Peritoneum (tissue), 1 donor: ENCODE measurements around a stretch of chr11.

- PRO-cap = no peak
Observed at GRCh38 chr11:70135370-70136112, 57.4 kb downstream of the ANO1 start.

- PRO-cap = no peak
Observed at GRCh38 chr11:70164917-70165829, 37.9 kb upstream of the FADD start.

DNA sequence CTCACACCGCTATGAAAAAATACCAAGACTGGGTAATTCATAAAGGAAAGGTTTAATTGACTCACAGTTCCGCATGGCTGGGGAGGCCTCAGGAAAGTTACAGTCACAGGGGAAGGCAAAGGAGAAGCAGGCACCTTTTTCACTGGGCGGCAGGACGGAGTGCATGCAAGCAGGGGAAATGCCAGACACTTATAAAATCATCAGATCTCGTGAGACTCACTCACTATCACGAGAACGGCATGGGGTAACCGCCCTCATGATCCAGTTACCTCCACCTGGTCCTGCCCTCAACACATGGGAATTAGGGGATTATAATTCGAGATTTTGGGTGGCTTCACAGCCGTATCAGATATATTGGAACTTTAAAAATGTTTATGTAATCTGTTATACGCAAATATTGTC is 44.3 kb downstream of the PPFIA1 start:
- PRO-cap = no peak

- PRO-cap = no peak
Observed at GRCh38 chr11:70324701-70325178, 54.2 kb downstream of the PPFIA1 start.

GRCh38 chr11:70333186-70333640 is 62.7 kb downstream of the PPFIA1 start:
- PRO-cap = no peak

DNA sequence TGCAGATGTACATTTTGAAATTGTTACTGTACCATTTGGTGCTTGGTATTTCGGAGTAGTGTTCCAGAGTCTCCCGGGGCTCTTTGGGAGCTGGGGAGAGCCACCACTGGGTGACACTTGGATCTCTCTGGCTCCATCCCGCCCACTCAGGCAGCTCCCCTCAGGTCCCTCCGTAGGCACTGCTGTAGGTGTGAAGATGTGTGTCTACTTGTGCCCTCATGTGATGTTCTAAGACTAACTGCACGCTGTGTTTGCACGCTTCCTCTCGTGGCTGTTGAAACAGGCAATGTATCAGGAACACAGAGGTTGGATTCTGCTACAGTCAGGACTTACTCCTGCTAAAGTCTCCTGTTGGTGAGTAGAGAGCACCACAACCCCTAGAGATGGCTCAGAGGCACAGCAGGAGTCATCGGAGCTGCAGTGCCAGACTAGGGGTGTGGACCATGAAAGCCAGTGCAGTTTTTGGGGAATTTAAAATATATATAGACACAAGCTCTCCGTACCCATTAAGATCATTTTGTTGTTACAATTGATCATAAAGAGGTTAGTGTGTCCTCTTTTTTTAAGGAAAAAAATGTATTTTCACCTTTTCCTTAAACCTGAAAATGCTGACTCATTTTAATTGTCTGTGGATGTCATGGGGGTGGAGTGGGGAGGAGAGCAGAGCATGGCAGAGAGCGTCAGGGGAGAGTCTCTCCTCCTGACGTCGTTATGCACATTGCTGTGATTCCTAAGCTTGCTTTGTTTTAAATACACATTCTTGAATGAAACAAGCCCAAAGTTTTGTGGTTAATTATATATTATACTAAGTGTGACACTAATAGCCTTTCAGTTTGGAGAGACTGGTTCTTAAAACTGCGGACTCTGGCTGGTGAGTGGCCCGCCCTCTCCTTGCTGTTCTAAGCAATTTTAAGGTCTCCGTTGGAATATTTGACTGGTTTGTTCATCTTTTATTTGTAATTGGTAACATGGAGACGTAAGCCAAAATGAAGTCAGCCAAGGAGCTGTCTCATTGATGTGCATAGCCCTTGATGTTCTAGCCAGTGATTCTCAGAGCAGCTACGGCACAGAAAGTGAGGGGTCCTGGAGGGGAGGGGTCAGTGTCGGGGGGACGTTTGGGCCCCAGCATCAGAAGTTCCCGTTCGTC is 16.2 kb upstream of the CTTN start:
- PRO-cap = no peak

- PRO-cap = no peak
Observed at GRCh38 chr11:70399205-70400302, 1.2 kb downstream of the CTTN start.

- PRO-cap = no peak
Observed at GRCh38 chr11:70460002-70460284, 61.6 kb downstream of the CTTN start.

GRCh38 chr11:70481852-70483038 is 83.9 kb downstream of the CTTN start:
- PRO-cap = no peak

DNA sequence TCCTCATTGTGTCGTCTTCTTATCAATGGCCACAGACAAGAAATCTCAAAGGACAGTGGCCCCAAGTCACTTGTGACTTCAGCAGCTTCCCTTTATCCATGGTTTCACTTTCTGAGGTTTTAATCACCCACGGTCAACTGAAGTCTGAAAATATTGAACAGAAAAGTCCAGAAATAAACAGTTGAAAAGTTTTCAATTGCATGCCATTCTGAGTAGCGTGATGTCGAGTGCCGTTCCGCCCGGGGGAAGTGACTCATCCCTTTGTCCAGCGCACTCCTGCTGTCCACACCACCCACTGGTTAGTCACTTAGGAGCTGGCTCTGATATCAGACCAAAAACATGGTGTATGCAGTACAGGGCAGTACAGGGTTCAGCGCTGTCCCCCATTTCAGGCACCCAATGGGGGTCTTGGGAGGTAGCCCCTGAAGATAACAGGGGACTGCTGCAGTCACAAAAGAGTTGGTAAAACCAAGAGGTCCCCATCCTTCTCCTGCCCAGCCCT is 389.9 kb downstream of the CTTN start:
- PRO-cap = no peak

- PRO-cap = no peak
Observed at GRCh38 chr11:70820284-70820619, 421.9 kb downstream of the CTTN start.

DNA sequence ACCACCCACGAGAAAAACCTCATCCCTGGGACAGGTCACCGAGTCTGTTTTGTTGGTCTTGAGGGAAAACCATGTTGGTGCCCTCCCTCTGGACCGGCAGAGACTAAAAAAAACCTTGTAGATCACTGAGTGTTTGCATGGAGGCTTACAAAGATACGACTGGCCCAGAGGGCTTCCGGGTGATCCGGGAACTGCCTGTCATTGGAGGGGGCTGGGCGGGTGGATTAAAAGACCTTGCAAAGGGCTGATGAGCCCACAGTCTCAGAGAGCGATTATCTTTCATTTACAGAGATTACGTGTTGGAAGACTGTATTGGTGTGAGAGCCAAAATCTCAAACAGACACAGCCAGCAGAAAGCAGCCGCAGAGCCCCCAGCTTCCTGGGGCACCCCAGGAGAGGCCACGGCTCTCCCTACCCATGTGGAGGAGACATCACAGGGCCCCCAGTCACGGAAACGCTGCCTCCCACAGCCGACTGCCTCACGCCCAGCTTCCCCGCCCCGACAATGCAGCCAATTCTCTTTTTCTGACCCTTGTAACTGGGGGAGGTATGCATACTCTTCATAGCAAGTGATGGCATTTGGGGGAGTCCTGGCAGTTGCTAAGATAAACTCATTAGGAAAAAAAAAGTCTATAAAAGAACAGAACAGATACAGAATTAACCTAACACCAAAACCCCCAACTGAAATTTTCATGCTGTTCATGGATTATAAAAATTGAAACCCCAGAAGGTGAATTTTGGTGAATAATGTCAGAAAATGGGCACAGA is 426.5 kb downstream of the CTTN start:
- PRO-cap = no peak

- PRO-cap = no peak
Observed at GRCh38 chr11:71205841-71206611, 46.4 kb downstream of the SHANK2 start.

GRCh38 chr11:71251223-71251711 is 1.1 kb downstream of the SHANK2 start:
- PRO-cap = no peak

GRCh38 chr11:71447109-71448252 is 712 bp downstream of the DHCR7 start:
- PRO-cap = no peak

- PRO-cap = no peak
Observed at GRCh38 chr11:71499020-71499402, 28.1 kb upstream of the KRTAP5-7 start.

- PRO-cap = no peak
Observed at GRCh38 chr11:71589591-71589790, 6.8 kb upstream of the KRTAP5-11 start.

DNA sequence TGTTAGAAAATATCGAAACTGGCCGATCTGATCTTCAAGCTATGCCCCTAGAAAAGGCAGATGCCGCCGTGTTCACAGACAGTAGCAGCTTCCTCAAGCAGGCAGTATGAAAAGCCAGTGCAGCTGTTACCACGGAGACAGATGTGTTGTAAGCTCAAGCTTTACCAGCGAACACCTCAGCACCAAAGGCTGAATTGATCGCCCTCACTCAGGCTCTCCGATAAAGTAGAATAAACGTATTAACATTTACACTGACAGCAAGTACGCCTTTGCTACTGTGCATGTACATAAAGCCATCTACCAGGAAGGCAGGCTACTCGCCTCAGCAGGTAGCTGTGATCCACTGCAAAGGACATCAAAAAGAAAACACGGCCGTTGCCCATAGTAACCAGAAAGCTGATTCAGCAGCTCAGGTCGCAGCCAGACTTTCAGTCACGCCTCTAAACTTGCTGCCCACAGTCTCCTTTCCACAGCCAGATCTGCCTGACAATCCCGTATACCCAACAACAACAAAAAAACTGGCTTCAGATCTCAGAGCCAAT is 122.8 kb upstream of the DEFB108B start:
- PRO-cap = no peak

DNA sequence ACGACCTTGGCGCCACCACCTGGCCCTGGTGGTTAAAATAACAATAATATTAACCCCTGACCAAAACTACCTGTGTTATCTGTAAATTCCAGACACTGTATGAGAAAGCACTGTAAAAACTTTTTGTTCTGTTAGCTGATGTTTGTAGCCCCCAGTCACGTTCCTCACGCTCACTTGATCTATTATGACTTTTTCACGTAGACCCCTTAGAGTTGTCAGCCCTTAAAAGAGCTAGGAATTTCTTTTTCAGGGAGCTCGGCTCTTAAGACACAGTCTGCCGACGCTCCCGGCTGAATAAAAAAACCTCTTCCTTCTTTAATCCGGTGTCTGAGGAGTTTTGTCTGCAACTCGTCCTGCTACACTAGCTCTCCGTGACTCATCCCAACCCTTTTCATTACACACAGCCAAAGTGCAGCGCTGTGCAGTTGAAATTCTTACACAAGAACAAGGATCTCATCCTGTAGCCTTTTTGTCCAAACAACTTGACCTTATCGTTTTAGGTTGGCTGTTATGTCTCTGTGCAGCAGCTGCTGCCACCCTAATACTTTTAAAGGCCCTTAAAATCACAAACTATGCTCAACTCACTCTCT is 83.8 kb upstream of the DEFB108B start:
- PRO-cap = no peak

GRCh38 chr11:71786932-71787434 is 46.0 kb upstream of the DEFB108B start:
- PRO-cap = no peak